SK-N-MC (cell line): ENCODE data around the genes RAB3GAP1 and NXPH2.

GRCh38 chr2:134823500-134823954 is 14.9 kb upstream of the ACMSD start:
- RRBS = no CpG with 5 or more reads among the region's 2 CpGs

DNA sequence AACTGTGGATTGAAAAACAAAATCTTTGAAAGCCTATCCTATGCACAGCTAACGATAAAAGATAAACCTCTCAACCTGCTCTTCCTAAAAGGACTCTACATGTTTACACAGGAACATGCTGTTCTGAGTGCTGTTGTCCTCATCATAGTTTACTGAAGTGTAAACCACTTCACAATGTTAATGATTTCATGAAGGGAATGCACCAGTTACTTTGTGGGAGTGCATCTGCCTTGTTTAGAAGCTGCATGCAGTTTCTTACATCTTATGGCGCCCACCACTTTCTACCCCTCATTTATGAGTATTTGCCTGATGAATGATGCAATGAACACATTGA is 1.3 kb downstream of the ACMSD start:
- RRBS = no CpG with 5 or more reads among the region's 2 CpGs

DNA sequence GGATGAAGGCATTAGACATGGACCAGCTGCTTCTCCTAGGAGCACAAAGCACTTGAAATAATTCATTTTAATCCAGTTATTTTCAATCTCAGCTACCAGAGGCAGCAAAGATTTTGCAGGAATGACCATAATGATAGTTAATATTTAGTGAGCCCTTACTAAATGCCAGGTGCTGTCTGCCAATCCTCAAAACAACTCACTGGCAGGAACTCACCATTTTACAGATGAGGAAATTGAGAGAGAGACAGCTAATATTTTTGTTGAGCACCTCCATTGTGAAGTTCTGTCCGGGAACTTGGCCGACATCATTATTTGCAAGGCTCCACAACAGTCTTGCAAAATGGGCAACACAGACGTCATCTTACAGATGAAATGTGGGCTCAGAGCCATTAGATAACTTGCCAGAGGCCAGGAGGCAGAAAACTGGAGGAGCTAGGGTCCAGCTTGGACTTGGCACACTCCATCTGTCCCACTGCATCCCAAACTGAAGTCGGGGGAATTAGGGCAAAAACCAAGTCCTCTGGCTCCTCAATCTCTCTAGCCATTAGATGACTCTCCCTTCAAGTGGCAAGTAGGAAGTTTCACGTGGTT is 31.9 kb downstream of the ACMSD start:
- RRBS = no CpG with 5 or more reads among the region's 5 CpGs

GRCh38 chr2:134918929-134919307 is 296 bp downstream of the CCNT2 start:
- RRBS = 1% methylated on average over 8 of the region's 35 CpGs

GRCh38 chr2:135051941-135052436 is at the start of gene RAB3GAP1:
Gene RAB3GAP1, plus strand, starts transcription at chr2:135052292.
- RRBS = 0% methylated on average over 5 of the region's 19 CpGs

DNA sequence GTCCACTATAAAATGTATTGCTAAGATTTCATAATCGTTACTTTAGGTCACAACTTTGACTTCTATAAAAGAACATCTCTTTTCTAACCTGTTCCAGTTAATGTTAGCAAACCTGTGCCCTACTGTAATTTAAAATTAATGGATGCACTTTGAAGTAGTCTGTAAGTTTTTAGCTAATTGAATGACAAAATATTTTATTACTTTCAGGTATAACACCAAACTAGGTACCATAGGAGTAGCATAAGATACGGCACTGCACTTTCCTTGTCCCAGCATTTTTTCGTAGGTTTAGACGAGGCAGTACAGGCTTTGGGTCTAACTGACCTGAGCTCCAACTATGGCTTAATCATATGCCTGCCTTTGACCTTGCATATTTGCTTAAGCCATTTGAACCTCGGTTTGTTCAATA is 103.8 kb downstream of the R3HDM1 start:
- RRBS = no CpG with 5 or more reads among the region's 5 CpGs

GRCh38 chr2:135724216-135724840 is 17.3 kb upstream of the UBXN4 start:
- RRBS = no CpG with 5 or more reads among the region's 1 CpG

GRCh38 chr2:135906940-135907420 is 30.7 kb upstream of the MCM6 start:
- RRBS = no CpG with 5 or more reads among the region's 7 CpGs

GRCh38 chr2:136113088-136113999 is 4.6 kb downstream of the CXCR4 start:
- RRBS = no CpG with 5 or more reads among the region's 6 CpGs

DNA sequence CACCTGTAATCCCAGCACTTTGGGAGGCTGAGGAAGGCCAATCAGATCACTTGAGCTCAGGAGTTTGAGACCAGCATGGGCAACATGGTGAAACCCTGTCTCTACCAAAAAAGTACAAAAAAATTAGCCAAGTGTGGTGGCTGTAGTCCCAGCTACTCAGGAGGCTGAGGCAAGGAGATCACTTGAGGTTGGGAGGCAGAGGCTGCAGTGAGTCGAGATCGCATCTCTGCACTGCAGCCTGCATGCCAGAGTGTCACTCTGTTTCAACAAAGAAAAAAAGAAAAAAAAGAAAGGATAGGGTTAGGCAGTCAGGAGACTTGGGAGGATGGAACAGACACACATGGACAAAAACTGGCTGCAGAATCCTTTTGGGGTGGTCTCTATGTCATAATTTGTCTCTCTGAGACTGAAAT is 6.0 kb upstream of the CXCR4 start:
- RRBS = no CpG with 5 or more reads among the region's 2 CpGs

DNA sequence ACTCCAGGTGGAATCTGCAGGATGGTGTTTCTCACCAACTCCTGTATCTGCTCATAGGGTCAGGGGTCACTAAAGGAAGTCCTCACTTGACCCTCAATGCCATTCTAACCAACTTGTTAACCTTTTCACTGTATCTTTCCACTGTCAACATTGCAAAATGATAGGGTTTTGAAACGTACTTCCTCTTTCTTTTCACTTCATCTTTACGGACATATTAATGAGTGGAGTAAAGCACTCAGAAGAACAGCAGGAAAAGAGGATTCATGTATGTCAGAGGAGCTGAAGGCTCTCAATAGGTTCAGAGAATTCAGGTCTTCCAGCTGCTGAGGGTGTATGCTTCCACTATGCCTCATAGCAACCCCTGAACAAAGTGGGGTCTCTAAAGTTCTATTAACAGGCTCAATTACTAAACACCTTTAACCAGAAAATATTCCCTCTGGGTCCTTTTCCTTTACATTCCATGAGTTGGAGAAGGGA is 207.2 kb upstream of the CXCR4 start:
- RRBS = no CpG with 5 or more reads among the region's 2 CpGs

- RRBS = no CpG with 5 or more reads among the region's 2 CpGs
Measured at GRCh38 chr2:138028572-138028919, 64.3 kb downstream of the HNMT start.

DNA sequence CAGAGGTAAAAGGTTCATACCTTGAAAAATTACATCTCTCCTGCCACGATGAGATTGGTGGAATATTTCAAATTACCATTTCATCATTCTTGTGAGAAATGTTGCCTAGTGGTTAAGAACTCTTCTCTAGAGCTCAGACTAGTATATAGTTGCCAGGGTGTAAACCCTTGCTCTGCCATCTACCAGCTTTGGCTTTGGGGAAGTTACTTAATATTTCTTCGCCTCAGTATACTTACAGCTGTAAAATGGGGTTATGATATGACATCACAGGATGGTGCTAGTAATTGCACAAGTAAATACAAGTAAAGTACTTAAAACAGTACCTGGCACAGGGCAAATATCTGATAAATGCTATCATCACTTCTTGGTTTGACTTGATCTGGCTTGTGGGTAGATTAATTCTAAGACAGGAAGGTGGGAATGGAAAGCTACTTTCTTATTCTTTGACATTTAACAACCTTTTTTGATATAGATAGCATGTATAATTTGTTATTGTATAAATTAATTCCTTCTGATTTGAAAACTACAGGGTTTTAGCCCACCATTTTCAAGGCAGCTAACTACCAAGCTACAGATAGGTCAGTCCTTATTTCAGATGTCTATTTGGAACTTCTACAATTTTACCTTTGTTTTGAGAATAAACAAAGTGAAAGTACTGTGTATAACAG is 1.6 kb downstream of the SPOPL start:
- RRBS = no CpG with 5 or more reads among the region's 2 CpGs

DNA sequence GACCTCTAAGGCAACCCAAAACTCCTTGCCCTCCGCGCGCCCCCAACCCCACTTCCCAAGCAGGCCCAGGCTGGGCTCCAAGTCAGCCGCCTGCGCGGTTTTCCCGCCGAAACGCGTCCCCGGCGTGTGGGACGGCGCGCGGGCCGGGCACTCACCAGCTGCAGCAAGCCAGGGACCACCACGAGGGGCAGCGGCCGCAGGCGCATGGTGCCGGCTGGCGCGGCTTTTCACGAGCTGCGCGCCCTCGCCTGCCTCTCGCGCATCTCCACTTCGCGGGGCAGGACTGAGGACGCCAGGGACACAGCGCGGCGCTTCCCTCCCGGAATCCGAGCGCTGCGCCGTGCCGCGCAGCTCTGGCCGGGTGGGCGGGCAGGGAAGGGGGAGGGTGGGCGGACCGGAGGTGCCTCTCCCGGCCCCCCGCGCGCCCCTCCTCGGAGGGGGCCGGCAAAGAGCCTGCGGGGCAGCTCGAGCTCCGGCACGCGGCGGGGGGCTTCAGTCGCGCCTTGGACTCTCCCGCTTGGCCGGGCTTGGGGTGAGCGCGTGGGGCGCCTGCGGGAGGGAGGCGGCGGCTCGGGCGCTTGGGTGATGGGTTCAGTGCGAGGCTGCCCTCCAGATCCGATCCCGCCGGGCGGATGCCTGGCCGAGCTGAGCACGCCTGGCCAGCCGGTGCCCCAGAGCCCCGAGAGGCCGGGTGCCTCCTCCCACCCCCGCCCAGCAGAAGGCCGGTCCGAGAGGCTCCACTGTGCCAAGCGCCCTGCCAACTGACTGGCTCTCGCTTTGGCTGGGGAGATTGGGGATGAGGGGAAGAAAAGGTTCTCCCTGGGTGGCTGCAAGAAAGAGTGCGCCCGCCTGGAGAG is at the start of gene NXPH2:
Gene NXPH2, minus strand, starts transcription at position 355 of the 857 bp plus-strand sequence.
- RRBS = 51% methylated on average over 47 of the region's 88 CpGs

DNA sequence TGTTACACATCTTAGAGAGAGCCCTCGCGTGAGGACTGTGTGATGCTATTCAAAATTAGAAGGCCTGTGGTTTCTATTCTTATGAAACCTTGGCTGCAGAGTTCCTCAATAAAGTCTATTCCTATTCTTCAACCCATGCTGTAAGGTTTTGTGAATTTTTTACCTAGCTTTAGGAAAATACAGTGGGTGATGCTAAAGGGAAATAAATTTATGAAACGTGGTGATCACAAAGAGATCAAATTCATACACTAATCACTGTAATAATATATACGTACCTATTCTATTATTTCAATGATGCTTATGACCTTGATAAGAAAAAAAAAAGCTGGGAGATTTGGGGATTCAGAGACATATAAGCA is 917.4 kb upstream of the NXPH2 start:
- RRBS = no CpG with 5 or more reads among the region's 4 CpGs

GRCh38 chr2:142536757-142537246 is 340.7 kb upstream of the KYNU start:
- RRBS = no CpG with 5 or more reads among the region's 6 CpGs

DNA sequence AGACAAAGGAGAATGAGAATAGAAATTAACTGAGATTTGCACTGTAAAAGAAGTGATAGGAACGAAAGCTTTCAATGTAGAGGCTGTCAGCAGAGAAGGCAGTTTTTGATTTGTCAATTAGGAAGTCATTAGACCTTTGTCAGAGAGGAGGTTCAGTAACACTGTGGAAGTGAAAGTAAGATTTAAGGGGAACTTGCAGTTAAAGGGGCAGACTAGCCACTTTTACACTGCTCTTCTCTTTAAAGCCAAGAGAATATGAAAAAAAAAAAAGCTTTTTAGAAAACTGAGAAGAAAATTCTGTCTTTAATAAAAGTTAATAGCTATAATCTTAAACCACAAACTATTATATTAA is 11.5 kb upstream of the KYNU start:
- RRBS = no CpG with 5 or more reads among the region's 1 CpG

DNA sequence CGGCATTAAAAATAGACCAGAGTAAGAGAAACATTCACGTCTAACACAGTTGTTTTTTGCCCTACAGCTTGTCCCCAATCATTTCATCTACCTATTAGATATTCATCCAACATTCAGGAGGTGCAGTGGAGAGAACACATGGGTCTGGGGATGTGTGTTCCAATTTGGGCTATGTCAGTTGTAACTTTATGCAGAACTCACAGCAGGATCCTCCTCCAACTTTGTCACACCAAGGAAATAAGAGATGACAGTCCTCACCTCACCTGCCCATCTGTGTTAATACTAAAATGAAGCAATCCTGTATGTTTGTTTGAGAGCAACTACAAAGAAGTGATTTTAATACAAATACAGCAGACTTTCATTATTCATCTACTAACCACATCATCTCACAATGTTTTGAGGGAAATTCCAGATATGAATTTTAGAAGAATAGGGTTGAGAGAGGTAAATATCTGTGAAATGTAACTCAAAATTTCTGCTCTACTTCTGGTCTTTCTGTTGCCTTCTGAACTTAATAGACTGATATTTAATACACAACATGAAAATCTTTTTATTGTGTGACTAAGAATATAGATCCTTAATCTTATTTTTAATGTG is 126.7 kb downstream of the ARHGAP15 start:
- RRBS = no CpG with 5 or more reads among the region's 2 CpGs